ENCODE measurements around the gene SCARF1.

DNA sequence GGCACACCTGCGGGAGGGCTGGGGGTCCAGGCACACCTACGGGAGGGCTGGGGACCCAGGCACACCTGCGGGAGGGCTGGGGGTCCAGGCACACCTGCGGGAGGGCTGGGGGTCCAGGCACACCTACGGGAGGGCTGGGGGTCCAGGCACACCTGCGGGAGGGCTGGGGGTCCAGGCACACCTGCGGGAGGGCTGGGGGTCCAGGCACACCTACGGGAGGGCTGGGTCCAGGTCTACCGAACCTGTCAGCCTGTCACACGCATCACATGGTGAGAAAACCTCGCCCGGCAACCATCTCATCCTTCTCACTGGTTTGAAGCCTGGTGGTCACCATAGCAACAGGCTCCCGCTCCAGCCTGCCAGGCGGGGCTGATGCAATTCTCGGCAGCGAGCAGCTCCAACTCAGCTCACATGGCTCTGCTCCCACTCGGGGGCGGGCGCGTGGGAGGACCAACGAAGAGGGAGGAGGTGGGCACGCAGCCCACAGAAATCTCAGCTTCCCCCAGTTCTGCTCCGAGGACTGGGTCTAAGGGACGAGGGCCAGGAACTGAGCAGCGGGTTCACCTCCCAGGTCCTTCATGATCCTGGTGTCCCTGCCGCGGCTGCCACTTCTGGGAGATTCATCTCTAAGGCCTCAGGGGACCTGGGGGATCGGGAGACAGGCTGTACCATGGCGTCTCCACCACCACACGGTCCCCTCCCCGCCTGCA, 26.0 kb downstream of the ABR start:
- PRO-cap, result no peak

- PRO-cap, result no peak
Measured at GRCh38 chr17:1178712-1179192, 1.0 kb downstream of the ABR start.

GRCh38 chr17:1179193-1179401, 684 bp downstream of the ABR start:
- PRO-cap, result no peak

- PRO-cap, result no peak
Measured at GRCh38 chr17:1188505-1189715, 9.1 kb upstream of the ABR start.

- PRO-cap, result no peak
Measured at GRCh38 chr17:1267390-1267844, 2.8 kb upstream of the BHLHA9 start.

DNA sequence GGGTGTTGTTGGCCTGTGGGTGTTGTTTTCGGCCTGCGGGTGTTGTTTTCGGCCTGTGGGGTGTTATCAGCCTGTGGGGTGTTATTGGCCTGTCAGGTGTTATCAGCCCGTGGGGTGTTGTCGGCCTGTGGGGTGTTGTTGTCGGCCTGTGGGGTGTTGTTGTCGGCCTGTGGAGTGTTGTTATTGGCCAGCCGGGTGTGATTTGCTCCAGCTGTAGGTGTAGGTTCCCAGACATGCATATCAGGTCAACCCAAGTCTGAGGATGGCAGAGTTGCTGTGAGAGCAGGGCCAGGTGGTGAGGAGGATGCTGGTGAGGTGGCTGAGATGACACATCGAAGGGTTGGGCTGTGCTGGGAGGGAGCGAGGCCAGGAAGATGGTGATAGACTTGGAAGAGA, 7.2 kb downstream of the TRARG1 start:
- PRO-cap, result no peak

GRCh38 chr17:1324109-1324738, 44.8 kb downstream of the TRARG1 start:
- PRO-cap, result no peak

DNA sequence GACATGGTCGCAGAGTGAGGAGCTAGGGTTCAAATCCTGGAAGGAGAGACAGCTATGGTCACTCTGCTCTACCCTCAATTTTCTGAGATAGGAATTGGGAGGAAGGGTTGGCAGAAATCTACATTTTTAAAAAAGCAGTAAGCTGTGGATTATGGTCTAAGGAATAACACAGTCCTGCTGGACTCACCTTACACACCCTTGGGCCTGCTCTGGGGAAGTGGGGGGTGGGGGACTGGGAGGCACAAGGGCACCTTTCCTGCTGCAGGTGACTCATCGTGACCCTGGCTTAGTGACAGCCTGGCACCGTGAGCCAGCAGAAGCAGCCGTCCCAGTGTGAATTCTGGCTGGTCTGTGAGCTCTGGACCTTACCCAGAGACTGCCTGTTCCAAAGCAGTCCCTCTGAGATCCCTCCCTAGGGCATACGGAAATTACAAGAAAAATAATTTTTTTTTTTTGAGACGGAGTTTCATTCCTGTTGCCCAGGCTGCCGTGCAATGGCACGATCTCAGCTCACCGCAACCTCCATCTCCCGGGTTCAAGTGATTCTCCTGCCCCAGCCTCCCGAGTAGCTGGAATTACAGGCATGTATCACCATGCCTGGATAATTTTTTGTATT, 4.2 kb upstream of the CRK start:
- PRO-cap, result no peak

DNA sequence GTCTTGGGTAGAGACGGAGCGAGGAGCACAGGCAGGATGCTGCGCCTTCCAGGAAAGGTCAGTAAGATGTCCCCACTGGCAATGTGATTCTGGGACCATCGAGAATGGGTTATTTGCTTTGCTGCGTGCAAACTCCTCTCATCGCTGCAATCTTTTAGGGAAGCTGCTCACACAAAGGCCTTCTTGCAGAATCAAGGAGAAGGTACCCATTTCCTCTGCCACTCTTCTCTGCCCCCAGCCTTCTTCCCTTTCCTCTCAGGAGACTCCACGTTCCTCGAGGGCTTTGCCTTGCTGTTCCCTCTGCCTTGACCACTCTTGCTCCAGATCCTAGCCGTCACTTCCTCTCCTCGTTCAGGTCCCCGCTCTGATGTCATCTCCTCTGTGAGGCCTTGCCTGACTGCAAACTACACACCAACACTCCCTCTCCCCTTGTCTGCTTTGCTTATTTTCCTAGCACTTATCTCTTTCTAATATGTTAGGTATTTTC, 5.2 kb upstream of the CRK start:
- PRO-cap, result no peak

GRCh38 chr17:1542523-1543325, 19.9 kb downstream of the PITPNA start:
- PRO-cap, result no peak

DNA sequence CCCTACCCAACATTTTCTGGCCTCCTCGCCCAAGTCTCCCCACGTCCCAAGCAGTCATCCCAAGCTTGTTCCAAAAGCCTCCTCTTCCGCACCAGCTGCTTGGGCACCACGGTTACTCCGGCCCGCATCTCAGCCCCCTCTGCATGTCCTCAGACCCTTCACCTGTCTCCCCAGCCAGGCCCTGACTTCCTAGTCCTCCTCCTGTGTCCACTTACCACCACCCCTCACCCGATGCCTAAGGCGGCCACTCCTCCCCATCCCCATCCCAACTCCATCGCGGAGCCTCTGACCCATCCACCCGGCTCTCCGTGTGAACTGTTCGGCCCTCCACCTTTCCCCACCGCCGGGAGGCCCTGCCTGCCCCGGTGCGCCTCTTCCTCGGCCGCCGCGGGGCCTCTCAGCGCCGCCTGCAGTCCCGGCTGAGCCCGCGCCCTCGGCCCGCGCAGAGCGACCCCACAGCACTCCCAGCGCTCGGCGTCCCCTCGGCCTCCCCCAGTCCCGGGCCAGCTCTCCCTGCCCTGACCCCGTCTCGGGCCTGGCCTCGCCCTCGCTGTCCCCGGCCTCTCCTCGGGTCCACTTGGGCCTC, 908 bp downstream of the PITPNA start:
- PRO-cap, result no peak

- PRO-cap, result no peak
Measured at GRCh38 chr17:1620720-1621641, 7.7 kb downstream of the SLC43A2 start.

- PRO-cap, result bidirectional peak, plus-strand start at chr17:1645862, minus-strand start at chr17:1645760
Measured at GRCh38 chr17:1645579-1646067, at the start of gene SCARF1. Gene SCARF1, minus strand, starts transcription at chr17:1645732.

DNA sequence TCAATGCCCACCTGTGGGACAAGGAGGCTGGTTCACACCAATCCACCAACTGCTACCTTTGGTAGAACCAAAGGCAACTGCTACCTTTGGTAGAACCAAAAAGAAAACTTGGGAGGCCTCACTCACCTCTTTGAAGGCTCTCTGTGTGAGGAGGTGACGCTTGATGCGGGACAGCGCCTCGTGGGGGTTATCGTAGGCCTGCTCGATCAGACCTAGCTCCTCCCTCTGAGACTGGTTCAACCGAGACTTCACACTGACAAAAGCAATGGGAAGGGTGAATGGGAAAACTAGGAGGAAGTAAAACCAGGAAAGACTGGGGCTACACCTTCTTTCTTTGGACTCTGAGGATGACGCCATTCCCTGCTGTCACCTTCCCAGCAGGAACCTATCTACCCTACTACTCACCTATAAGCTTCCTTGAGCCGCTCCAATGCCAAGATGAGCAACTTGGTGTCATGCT, 8.8 kb downstream of the PRPF8 start:
- PRO-cap, result no peak

DNA sequence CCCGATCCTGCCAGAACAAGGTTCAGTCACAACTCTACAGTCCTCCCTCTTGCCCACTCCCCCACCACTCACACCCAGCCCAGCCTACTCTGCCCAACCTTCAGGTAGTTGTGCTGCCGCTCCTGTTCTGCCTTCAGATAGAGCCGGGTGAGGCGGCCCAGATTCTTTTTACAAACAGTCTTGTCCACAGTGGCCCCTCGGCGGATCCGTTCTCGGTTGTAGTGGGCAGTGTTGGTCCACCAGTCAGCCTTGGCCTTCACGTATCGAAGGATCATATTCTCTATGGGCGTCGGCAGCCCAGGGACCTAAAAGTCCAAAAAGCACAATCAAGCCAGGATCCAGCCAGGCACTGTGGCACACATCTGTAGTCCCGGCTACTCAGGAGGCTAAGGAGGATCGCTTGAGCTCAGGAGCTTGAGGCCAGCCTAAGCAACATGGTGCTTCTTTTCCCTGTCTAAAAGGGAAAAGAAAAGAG, 8.2 kb downstream of the PRPF8 start:
- PRO-cap, result no peak

DNA sequence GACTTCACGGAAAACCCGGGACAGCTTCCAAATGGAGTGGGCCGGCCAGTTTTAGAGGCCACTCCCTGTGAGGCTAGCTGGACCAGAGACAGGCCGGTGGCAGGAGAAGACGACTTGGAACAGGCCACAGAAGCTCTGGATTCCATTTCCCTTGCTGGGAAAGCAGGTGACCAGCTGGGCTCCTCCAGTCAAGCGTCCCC, 2.2 kb downstream of the WDR81 start:
- PRO-cap, result no peak

DNA sequence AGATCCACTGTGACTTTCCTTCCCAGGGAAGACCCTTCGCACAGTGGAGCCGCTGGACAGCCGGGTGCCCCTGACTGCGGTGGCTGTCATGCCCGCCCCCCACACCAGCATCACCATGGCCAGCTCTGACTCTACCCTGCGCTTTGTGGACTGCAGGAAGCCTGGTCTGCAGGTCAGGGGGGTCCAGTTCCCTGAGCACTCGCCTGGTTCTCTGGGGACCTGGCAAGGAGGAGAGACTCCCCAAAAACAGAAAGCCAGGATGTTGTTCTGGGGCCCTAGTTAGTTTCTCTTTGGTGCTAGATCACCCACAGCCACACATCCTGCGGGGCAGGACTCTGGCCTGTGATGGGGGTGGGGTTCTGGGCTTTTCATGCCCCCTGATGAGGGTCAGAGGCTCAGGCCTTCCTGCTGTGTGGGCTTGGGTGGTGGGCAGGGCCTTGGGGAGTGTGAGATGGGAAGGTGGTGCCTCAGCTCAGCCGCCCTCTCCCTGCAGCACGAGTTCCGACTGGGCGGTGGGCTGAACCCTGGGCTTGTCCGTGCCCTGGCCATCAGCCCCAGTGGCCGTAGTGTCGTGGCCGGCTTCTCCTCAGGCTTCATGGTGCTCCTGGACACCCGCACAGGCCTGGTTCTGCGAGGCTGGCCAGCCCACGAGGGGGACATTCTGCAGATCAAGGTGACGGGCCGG, 7.0 kb upstream of the SERPINF2 start:
- PRO-cap, result no peak

DNA sequence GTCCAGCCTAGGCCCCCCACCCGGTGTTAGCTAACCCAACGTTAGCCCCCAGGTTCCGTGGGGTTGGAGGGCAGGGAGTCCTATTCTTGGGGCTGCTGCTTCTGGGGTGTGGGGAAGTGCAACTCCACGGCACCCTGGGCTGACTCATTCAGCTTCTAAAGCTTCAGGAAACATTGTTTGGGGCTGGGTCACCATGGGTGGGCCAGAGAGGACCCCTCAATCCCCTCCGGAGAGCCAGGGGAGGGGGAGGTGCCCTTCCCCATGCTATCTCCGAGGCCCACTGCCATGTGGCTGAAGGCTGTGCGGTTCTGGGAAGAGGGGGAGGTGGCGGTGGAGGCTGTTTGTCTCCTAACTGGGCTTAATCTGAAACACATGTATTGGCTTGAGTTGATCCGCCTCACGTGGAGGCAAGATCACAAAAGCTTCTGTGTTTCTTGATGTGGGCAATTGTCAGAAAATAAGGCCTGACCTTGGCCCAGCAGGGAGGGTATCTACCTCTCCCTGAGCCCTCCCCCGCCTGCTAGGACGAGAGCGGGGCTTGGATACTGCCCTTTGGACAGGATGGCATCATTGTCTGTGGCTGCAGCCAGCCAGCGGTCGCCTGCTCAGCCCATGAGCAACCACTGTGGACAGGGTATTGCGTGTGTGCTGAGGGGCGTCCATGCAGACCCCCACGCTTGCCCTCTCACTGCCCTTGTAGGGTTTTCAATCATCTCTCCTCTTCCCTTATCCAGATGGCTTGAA, 1.2 kb downstream of the SERPINF1 start:
- PRO-cap, result bidirectional peak, plus-strand start at position 555 of the sequence, minus-strand start at position 282 of the sequence

- PRO-cap, result unidirectional peak, minus-strand start at chr17:1766976; unidirectional peak, minus-strand start at chr17:1767002
Measured at GRCh38 chr17:1766829-1767227, 5.0 kb downstream of the SERPINF1 start.

- PRO-cap, result no peak
Measured at GRCh38 chr17:1800244-1800761, 29.4 kb downstream of the SMYD4 start.